Suprapubic skin (tissue), 4 donors: ENCODE measurements around the gene CYP2C8.

GRCh38 chr10:92151871-92152422 lies 138.9 kb downstream of the CPEB3 start:
- PRO-cap, result no peak
- RAMPAGE, long total RNA, 4 experiments, result start-site peak on the minus strand in 1 of 4 experiments, at chr10:92151943-92152179 at its widest, 21 reads per replicate

GRCh38 chr10:92216408-92217170 lies 74.3 kb downstream of the CPEB3 start:
- PRO-cap, result no peak
- RAMPAGE, long total RNA, 4 experiments, result no peak in any of the 4 experiments

DNA sequence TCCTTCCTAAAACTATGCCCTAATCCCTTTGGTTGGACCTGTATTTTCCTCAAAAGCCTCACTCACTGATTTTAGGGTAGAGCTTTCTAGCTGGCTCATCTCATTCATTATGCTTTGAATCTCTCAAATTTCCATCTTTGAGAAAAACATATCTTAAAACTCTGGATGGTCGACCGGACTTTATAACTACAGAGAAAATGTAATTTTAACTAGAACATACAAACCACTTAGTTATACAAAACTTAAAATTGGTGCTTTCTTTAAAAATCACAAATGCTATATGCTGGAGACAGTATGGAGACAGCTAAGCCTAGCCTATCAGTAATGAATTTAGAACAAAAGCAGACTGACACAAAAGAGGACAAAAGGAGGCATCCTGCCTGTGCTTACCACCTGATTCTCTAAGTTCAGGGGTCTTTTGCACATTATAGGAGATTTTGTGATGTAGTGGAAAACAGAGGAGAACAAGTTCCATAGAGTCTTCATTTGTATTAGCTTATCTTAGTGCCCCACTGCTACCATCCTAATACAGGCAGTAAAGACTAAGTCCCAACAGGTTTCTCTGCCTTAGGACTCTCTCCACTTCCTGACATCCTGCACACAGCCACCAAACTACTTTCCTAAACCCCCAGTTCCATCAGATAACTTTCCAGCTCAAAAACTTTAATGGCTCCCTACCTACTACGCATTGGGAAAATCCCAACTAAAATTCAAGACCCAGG lies 1.8 kb downstream of the IDE start:
- PRO-cap, result no peak
- RAMPAGE, long total RNA, 4 experiments, result start-site peak on the minus strand in 1 of 4 experiments, centred at position 137 of the sequence, 19 reads per replicate

- PRO-cap, result bidirectional peak, plus-strand start at chr10:92690552, minus-strand start at chr10:92690451; unidirectional peak, plus-strand start at chr10:92691105
- RAMPAGE, long total RNA, 4 experiments, result no peak in any of the 4 experiments
Measured at GRCh38 chr10:92690348-92691437, 938 bp downstream of the HHEX start.

DNA sequence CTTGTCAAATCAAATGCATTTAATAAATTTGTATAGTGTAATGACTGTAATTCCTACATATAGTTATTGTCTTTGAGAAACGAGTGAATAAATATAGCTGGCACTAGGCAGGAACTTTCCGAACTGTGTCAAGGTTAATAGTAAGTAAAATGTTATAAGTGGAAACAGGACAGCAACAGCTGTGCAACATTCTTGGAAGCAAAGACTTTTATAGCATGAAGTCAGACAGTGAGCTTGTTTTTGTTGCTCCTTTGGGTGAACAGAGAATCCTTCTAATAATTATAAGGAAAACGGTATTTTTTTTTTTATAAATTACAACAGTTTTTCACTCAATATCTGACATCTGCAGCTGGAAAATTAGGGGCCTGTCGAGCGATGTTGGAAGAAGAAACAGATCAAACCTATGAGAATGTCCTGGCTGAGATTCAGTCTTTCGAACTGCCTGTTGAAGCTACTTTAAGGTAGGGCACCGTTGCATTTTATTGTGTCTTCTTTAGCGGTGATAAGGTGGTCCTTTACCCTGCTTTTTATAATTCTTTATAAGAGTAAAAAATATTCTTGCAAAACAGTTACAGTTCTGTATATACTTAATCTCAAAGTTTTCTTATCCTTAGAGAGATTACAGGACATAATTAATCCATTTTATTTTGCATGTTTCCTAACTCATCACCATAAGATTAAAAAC lies 13.8 kb upstream of the EXOC6 start:
- PRO-cap, result no peak
- RAMPAGE, long total RNA, 4 experiments, result no peak in any of the 4 experiments

GRCh38 chr10:93383654-93384067 lies 98.5 kb downstream of the MYOF start:
- PRO-cap, result no peak
- RAMPAGE, long total RNA, 4 experiments, result no peak in any of the 4 experiments

DNA sequence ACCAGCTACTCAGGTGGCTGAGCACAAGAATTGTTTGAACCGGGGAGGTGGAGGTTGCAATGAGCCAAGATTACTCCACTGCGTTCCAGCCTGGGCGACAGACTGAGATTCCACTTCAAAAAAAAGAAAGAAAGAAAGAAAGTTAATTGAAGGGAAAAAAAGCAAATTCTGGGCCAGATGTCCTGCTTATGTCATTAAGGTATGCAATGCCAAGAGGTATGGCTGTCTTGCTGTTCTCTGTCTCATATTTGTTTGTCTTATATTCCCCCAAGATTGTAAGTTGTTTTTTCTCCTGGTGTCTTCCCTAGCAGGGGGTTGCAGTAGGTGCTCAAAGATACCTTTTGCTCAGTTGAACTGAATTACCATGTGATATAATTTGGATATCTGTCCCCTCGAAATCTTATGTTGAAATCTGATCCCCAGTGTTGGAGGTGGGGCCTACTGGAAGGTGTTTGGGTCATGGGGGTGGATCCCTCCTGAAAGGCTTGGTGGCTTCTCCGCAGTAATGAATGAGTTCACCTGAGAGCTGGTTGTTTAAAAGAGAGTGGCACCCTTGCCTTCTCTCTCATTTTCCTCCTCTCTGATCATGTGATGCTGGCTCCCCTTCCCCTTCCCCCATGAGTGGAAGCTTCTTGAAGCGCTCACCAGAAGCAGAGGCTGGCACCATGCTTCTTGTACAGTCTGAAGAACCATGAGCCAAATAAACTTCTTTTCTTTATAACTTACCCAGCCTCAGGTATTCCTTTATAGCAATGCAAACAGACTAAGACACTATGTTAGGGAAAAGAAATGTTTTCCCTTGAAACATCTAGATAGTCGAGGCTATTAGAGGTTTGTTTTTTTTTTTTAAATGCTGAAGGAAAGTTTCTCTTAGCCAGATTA lies 60.8 kb downstream of the MYOF start:
- PRO-cap, result no peak
- RAMPAGE, long total RNA, 4 experiments, result no peak in any of the 4 experiments

DNA sequence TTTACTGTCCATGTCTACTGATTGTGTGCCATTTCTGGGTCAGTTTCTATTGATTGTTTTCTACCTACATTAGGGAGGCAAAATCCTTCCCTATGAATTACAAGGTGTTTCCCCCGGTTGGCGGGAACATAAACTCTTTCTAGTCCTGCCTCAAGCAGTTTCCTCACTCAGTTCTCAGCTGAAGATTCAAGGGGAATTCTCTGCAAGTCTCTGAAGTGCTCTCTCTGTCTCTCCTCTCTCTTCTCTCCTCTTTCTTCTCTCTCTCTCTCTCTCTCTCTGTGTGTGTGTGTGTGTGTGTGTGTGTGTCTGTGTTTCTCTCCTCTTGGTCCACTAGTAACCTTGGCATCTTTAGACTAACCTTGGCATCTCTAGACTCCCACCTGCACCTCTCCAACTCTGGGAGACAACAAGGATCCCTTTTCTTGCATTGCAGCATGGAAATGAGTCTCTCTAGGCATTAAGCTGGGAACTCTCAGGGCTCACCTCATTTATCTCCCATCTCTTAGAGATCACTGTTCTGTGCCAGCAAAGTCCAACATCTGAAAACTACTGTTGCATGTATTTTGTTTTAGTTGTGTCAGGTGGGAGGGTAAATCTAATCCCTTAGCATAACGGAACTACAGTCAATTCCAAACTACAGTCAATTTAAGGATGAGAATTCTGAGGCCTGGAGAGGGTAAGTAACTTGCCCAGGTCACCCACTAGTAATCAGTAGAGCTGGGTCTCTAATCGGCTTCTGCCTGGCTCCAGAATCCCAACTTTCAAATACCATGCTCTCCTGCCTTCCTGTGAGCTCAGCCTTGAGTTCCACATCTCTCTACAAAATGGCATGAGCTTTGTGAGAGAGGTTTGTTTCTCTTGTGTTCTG lies 38.7 kb downstream of the MYOF start:
- PRO-cap, result no peak
- RAMPAGE, long total RNA, 4 experiments, result start-site peak on the minus strand in 1 of 4 experiments, centred at position 444 of the sequence, 24 reads per replicate

- PRO-cap, result unidirectional peak, plus-strand start at chr10:93456620
- RAMPAGE, long total RNA, 4 experiments, result no peak in any of the 4 experiments
Measured at GRCh38 chr10:93456126-93456847, 25.8 kb downstream of the MYOF start.

DNA sequence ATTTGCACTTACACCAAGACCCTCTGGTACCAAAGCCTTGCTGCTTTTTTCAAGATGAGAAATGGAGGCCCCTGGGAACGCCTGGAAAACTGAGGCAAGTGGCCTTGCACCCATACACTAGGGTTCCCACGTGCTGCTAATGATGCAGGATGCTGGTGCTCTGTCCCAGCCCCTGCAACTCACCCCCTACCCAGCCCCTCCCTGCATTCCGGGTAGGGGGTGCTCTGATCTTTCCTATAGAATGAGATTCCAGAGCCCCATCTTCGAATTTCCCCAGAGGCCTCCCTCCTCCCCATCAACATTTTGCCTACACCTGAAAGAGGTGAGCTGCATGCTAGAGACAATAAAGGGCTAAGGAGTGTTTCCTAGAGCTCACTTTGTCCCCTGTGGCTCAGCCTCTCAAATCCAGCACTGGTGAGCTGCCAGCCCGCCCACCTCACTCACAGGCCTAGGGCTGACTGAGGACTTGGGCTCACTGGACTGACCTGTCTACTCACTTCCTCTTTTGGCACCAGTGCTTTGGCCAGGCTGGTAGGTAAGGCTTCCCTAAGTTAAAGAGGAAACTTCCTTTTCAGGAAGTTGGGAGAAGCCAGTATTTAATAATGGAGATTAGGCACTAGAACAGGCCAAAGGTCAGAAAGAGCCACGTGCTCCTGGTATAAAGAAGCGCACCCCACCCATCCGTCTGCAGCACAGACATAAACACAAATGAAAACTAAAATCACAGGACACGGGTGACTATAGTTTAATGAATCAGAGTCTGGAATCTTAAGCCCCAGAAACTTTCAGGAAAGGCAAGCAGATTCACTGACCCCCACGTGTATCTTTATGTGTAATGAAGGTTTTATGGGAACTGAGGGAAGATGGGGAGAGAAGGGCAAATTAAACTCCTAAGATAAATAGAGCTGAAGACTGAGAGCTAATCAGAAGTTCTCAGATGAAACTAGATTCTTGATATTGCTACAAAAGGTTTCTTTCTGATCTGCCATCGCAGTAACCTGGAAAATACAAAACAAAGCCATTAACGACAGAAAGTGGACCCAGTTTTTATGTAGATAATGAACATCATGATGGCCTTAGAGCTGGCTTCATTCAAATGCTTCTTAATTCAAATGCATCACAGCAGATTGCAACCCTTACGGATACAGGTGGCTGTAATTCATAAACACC lies 9.5 kb downstream of the RBP4 start:
- PRO-cap, result no peak
- RAMPAGE, long total RNA, 4 experiments, result no peak in any of the 4 experiments

GRCh38 chr10:93845766-93846171 lies 48.0 kb upstream of the SLC35G1 start:
- PRO-cap, result no peak
- RAMPAGE, long total RNA, 4 experiments, result no peak in any of the 4 experiments

- PRO-cap, result no peak
- RAMPAGE, long total RNA, 4 experiments, result no peak in any of the 4 experiments
Measured at GRCh38 chr10:93907430-93908017, 13.7 kb downstream of the SLC35G1 start.

DNA sequence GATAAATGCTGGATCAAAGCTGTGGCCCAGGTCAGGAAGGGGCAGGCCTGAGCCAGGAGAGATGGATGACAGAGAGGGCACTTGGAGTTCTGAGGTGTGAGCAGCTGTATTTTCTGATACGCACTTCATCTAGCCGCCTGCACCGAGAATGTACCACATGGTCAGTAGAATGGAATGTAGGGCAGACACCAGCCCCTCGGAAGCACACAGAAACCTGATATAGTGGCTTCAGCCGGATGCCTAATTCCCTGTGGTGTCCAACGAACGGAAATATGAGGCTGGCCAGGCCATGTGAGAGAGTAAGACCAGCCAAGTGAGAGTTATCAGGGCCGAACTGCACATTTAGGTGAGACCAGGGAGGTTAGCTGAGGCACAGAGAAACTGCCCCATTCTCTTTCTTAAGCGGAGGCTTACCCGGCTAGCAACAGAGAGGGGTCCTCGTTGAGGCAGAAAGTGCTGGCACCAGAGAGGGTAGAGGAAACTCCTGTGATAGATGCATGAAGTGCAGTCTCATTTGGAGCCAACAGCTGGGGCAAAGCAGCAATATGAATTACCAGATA lies 46.6 kb upstream of the PLCE1 start:
- PRO-cap, result no peak
- RAMPAGE, long total RNA, 4 experiments, result no peak in any of the 4 experiments

DNA sequence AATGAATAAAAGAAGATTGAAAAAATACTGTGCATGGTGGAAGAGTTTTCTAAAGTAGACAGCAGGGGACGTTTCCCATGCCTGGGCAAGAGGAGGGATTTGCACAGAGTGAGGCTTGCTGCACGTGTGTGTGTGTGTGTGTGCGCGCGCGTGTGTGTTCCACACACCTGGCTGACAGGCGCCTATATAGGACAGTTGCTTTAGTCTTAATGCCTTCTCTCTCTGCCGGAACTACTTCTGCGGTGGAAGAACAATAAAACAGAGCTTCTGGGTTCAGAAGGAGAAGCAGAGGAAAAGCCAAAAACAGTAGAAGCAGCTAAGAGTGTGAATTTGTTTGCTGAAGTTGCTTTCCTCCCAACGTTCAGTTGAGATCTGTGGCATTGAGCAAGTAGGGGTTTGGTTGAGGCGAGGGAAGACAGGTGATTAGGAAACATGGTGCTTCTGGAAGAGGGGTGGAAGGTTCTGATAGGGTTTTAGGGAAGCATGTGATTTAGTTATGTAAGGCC lies 2.3 kb downstream of the PLCE1 start:
- PRO-cap, result no peak
- RAMPAGE, long total RNA, 4 experiments, result no peak in any of the 4 experiments

DNA sequence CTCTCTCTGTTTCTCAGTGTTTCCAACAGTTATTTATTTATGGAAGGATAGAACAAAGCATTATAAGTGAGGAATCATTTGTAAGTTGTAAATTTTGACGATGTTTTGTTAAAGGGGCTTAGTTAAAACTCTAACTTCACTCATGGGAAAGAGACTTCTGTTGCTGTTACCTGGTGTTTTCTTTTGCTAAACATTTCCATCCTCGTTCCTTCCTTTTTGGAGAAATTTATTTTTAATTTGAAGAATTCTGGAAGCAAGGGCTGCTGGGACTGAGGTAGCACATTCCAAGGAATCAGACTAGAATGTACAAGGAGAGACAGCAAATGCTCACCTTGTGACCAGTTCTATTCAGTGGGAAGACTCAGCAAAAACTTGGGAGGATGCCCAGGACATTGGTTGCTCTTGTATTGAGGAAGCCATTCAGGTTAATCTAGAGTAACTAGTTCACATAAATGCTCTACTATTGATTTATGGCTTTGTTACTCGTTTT lies 11.2 kb downstream of the PLCE1 start:
- PRO-cap, result no peak
- RAMPAGE, long total RNA, 4 experiments, result no peak in any of the 4 experiments

DNA sequence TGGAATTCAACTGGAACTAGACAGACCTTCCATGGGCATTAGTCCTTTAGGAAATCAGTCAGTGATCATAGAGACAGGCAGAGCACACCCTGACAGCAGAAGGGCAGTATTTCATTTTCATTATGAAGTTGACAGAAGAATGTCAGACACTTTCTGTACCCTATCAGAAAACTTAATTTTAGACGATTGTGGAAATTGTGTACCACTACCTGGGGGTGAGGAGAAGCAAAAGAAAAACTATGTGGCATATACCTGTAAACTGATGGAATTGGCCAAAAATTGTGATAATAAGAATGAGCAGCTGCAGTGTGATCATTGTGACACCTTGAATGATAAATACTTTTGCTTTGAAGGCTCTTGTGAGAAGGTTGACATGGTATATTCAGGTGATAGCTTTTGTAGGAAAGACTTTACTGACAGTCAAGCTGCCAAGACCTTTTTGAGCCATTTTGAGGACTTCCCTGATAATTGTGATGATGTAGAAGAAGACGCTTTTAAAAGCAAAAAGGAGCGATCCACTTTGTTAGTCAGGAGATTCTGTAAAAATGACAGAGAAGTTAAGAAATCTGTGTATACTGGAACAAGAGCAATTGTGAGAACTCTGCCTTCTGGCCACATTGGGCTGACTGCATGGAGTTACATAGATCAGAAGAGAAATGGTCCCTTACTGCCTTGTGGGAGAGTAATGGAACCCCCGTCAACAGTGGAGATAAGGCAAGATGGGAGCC lies 37.9 kb downstream of the PLCE1 start:
- PRO-cap, result no peak
- RAMPAGE, long total RNA, 4 experiments, result no peak in any of the 4 experiments

DNA sequence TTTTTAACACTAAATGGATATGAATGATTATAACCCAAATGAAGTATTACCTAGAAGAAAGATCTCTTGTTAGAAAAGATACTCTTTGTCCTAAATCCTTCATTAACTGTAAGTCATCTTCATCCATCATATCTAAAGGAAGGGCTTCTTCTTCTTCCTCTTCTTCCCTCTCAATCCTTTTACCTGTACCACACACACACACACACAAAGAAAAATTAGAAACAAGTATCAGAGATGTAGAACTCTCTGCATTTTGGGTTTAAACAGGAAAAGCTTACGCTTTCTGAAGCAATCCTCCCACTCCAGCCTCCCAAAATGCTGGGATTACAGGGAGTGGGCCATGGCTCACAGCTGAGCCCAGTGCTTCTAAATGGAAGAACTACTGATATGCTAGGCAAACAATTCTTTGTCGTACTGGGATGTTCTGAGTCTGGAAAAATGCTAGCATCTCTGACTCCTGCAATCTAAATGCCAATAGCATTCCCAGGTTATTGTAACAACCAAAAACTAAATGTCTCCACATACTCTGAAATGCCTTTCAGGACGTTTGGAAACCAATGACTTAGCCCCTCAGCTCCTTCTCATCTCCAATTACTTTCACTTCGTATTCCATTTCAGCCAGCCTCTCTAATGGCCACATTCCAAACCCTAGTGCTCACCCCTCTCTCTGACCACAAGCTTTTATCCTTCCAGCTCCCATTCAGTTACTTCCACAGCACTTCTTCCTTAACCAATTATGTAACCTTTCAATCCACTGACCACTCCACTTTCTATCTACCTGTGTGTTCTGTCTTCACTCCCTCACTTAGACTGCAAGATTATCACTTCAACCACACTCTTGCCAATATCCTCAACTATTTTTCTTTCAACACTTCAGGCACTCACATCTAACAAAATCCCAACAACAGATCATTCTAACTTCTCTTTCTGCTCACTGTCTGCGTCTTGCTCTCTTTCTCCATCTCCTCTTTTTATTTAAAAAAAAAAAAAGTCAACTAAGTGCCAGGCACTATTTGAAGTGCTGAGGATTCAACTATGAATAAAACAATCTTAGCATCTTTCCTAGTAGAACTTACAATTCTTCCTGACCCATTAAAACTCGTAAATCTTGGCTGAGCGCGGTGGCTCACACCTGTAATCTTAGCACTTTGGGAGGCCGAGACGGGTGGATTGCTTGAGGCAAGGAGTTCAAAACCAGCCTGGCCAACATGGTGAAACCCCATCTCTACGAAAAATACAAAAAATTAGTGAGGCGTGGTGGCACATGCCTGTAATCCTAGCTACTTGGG lies 4.3 kb downstream of the NOC3L start:
- PRO-cap, result no peak
- RAMPAGE, long total RNA, 4 experiments, result no peak in any of the 4 experiments

GRCh38 chr10:95068760-95069785 lies at the start of gene CYP2C8:
Gene CYP2C8, minus strand, starts transcription at chr10:95069497.
- PRO-cap, result no peak
- RAMPAGE, long total RNA, 4 experiments, result no peak in any of the 4 experiments

GRCh38 chr10:95231305-95231796 lies 37.3 kb downstream of the ACSM6 start:
- PRO-cap, result no peak
- RAMPAGE, long total RNA, 4 experiments, result no peak in any of the 4 experiments

- PRO-cap, result no peak
- RAMPAGE, long total RNA, 4 experiments, result no peak in any of the 4 experiments
Measured at GRCh38 chr10:95268302-95268917, 22.4 kb downstream of the PDLIM1 start.